Lower leg skin (tissue), 2 donors: Measurements from ENCODE around the genes WT1, QSER1, C11orf91 and CD59.

GRCh38 chr11:30478841-30479402 lies 107.2 kb downstream of the MPPED2 start:
- PRO-cap, result no peak
- RAMPAGE, long total RNA, 2 experiments, result no peak in any of the 2 experiments

DNA sequence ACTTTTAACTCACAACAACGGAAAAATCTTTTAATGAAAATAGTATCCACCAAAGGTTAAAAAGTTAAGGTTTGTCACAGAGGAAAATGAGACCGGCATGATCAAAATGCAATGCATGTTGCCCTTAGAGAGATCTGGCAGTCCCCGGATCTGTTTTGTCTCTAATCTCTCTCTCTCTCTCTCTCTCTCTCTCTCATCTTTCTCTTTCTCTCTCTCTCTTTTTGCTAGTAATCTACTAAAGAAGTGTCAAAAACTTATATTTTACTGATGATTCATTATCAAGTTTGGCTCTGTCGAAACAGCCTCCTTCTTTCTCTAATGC lies 246.1 kb upstream of the MPPED2 start:
- PRO-cap, result no peak
- RAMPAGE, long total RNA, 2 experiments, result no peak in any of the 2 experiments

- PRO-cap, result no peak
- RAMPAGE, long total RNA, 2 experiments, result no peak in any of the 2 experiments
Observed at GRCh38 chr11:30990654-30991165, 378.8 kb downstream of the DCDC1 start.

DNA sequence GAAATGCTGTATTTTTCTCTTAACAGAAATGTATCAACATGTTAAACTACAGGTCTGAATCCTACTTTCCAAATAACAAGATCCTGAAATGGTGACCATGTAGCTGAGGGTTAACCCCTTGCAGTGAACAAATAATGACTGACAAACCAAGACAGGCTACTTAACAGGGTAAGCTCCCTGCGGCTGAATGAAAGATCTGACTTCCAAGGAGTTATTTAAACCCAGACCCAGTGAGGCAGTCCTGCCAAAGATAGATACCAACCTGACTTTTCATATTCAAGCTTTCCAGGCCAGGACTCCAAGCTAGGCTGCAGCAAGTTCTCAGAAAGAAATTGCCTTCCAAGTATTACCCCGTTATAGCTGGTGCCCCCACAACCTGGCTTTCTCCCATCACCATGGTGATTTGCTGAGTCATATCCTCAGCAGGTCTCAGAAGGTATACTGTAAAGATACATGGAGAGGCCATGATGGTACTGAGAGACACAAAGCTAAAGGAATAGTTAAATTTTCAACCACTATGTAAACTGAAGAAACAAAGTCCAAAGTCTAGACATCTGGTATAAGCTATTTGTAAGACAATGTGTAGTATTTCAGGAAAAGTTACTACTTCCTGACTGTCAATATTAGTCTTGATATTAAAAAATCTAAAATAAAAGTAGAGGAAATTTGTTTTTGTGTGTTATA lies 377.2 kb downstream of the DCDC1 start:
- PRO-cap, result no peak
- RAMPAGE, long total RNA, 2 experiments, result no peak in any of the 2 experiments

DNA sequence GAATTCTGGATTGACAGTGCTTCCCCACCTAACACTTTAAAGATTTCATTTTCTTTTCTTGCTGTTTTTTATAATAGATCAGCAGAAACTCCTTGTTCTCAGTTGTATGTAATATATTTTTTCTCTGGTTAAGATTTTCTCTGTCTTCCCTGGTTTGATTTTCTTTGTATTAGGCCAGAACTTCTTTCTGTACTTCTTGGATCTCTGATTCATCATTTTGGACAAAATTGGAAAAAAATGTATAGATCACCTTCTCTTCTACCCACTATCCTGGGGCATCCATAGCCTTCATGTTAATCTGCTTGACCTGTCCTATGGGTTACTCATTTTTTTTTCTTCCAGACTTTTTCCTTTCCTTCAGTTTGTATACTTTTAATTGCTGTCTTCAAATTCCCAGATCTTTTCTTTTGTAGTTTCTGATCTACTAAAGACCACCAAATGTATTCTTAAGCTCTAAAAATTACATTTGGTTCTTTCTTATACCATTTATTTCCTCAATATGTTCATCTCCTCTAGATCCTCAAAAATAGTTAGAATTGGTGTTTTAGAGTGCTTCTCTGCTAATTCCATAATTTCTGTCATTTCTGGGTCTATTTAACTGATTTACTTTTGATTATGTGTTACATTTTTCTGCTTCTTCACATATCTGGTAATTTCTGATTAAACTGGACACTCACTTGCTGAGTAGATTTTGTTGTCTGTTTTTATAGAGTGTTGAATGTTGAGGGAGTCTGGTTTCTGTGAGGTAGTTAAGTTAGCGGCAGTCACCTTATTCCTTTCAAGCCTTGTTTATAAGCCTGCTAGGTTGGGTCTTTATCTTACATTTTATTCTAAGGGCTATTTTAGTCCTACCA lies 69.5 kb downstream of the DNAJC24 start:
- PRO-cap, result no peak
- RAMPAGE, long total RNA, 2 experiments, result no peak in any of the 2 experiments

- PRO-cap, result no peak
- RAMPAGE, long total RNA, 2 experiments, result no peak in any of the 2 experiments
Observed at GRCh38 chr11:31815531-31816720, 4.8 kb upstream of the PAX6 start.

- PRO-cap, result unidirectional peak, plus-strand start at chr11:32068346
- RAMPAGE, long total RNA, 2 experiments, result no peak in any of the 2 experiments
Observed at GRCh38 chr11:32068278-32068531, 22.7 kb upstream of the RCN1 start.

- PRO-cap, result no peak
- RAMPAGE, long total RNA, 2 experiments, result start-site peak on the plus strand in 1 of 2 experiments, at chr11:32096770-32097473 at its widest, 40 reads per replicate
Observed at GRCh38 chr11:32096870-32097496, 6.1 kb downstream of the RCN1 start.

DNA sequence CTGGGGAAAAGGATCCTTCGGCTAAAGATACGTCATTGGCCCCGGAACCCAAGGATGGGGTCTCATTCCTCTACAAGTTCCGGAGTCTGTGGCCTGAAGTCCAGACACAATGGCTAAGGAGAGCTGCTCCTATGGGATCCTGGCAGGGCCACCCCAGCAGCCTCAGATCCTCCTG lies 5.9 kb downstream of the WT1 start:
- PRO-cap, result no peak
- RAMPAGE, long total RNA, 2 experiments, result no peak in any of the 2 experiments

DNA sequence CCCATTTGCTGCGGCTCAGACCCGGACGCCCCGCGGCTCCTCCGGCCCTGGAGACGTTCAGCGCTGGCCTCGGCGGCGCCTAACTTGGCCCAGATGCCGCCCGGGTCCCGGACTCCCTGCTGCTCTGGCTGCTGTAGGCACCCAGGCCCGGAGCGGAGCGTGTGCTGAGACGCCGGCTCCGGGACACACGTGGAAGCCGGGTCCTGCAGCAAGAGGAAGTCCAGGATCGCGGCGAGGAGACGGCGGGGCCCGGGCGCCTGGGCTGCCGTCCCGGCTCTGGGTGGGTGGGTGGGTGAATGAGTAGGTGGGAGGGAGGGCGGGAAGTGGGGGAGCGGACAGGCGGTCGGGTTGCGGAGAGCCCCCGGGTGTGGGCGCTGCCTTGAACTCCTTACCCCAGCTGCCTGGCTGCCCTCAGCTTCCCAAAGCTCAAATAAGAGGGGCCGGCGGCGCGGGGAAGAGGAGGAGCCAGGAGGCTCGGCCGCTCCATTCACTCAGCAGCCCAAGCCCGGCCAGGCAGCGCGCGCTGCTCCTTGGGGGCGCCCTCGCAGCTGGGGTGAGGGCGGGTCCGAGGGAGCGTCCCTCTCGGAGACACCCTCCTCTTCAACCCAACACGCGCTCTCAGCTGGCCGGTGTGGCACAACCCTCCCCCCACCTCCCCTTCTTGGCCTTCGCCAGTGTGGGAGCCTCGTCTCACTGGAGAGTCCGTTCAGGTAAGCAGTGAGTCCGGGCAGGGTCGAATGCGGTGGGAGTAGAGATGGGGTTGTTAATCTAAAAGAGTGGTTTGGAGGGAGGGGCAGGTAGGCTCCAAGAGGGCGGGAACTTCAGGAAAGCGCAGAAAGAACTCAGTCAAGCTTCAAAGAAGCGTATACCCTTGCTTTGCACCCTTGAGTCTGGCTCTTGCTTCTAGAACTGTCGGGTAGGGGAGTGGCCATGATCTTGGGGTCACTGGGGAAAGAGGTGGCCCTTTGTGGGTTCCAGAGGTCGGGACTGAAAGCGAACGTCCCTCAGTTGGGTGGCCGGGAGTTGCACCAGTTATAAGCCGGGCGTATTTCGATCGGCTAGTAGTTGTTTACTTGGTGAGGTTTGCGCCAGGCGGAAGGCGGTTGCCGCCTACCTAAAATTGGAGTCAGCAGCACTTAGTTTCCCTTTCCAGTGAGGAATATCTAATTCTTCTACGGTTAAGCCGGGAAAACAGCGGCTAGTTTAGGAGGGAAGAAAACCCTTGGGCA lies at the start of gene WT1:
Gene WT1, minus strand, starts transcription at position 403 of the 1,229 bp plus-strand sequence.
- PRO-cap, result no peak
- RAMPAGE, long total RNA, 2 experiments, result no peak in any of the 2 experiments

GRCh38 chr11:32566527-32567001 lies 17.1 kb upstream of the EIF3M start:
- PRO-cap, result no peak
- RAMPAGE, long total RNA, 2 experiments, result no peak in any of the 2 experiments

- PRO-cap, result bidirectional peak, plus-strand start at chr11:32892819, minus-strand start at chr11:32892753; bidirectional peak, plus-strand start at chr11:32893112, minus-strand start at chr11:32892987; bidirectional peak, plus-strand start at chr11:32893424, minus-strand start at chr11:32893293
- RAMPAGE, long total RNA, 2 experiments, result no peak in any of the 2 experiments
Observed at GRCh38 chr11:32892640-32893557, at the start of gene QSER1. Gene QSER1 (plus strand): TSS chr11:32892811.

- PRO-cap, result bidirectional peak, plus-strand start at chr11:33258522, minus-strand start at chr11:33258214; bidirectional peak, plus-strand start at chr11:33258573, minus-strand start at chr11:33258616; bidirectional peak, plus-strand start at chr11:33258762, minus-strand start at chr11:33258745
- RAMPAGE, long total RNA, 2 experiments, result no peak in any of the 2 experiments
Observed at GRCh38 chr11:33257961-33258862, 1.0 kb downstream of the HIPK3 start.

GRCh38 chr11:33291320-33291861 lies 34.2 kb downstream of the HIPK3 start:
- PRO-cap, result no peak
- RAMPAGE, long total RNA, 2 experiments, result no peak in any of the 2 experiments

DNA sequence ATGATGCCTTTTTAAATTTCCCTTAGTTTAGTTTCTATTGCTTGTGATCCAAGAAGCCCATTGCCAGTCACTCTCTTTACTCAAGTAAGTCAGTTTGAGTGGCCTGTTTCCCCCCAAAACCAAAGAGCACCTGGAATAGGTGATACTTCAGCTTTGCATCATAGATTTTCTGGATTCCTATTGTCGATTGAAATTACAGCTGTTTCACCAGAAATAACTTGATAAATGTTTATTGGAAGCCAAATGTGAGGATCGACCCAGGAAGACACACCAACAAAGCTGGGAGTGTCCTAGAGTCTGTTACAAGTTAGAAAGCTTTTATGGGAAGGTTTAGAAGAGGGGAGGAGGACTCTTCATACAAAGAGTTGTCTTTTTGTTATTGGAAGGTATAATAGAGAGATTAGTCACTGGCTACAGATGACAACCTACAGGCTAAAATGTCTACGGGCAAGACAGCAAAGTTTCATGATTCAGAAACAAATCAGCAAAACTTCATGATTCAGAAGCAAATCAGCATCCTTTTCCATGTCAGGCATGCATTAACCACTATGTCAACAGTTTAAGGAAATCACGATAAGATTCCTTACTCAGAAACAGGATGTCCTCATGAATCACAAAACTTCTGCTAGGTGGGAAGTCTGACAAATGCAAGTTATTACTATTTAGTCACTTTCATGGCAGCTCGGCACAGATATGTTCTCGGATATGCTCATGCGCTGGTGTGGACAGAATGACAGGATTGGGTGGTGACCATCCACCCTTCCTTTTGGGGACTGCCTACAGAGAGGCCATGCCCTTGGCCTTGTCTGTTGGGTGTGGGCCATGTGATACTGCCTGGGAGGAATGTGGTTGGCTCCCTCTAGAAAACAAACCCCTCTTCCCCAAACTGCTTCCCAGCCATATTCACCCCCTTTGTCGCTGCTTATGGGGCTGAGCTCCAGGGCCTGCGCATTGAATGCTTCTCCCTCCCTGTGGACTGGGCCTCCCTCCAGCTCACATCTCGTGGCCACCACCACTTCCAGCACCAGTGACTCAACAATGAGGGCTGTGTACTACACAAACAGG lies 10.3 kb downstream of the C11orf91 start:
- PRO-cap, result bidirectional peak, plus-strand start at position 669 of the sequence, minus-strand start at position 534 of the sequence
- RAMPAGE, long total RNA, 2 experiments, result no peak in any of the 2 experiments

DNA sequence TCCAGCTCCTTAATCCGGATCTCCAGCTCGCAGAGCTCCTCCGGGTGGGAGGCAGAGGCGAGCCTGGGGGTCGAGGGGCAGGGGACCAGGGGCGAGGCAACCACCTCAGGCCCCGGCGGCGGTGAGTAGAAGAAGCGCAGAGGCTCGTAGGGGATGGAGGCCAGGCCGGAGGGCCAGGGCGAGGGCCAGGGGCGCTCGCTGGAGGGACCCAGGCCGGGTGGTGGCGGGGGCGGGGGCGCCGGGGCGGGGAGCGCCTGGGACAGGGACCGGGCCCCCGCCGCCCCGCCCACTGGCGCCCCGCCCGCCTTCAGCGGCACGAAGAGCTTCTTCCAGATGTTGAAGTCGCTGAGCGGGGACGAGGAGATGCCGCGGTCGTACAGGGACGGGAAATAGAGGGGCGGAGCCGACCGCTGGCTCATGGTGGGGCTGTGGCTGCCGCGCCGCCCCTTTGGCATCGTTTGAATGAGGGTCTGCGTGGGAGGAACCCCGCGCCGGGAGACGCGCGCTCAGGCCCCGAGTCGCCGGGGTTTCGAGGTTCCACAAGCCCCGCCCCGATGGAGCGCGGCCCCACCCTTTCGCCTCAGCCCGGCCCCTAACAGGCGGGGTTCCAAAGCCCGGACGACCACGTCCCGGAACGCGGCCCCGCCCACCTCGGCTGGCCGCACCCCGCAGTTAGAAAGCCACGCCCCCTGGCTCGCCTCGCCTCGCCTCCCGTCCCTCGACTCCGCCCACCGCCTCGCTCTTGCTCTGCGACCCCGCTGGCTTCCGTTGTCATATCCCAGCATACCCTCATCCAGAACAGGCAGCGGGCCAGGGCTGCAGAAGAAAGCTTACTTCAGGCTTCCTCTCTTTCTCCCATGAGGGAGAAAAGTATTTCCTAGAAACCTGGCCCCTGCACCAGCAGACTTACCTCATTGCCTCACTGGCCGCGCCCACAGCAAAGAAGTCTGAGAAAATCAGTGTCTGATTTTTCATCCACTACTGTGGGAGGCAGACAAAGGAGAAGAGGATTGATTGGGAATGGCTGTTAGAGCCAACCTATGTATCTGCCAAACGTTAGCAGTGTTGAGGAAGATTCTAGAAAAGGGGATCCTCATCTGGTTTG lies at the start of gene C11orf91:
Gene C11orf91, minus strand, starts transcription at position 541 of the 1,105 bp plus-strand sequence.
- PRO-cap, result bidirectional peak, plus-strand start at position 336 of the sequence, minus-strand start at position 391 of the sequence; bidirectional peak, plus-strand start at position 774 of the sequence, minus-strand start at position 531 of the sequence
- RAMPAGE, long total RNA, 2 experiments, result no peak in any of the 2 experiments

DNA sequence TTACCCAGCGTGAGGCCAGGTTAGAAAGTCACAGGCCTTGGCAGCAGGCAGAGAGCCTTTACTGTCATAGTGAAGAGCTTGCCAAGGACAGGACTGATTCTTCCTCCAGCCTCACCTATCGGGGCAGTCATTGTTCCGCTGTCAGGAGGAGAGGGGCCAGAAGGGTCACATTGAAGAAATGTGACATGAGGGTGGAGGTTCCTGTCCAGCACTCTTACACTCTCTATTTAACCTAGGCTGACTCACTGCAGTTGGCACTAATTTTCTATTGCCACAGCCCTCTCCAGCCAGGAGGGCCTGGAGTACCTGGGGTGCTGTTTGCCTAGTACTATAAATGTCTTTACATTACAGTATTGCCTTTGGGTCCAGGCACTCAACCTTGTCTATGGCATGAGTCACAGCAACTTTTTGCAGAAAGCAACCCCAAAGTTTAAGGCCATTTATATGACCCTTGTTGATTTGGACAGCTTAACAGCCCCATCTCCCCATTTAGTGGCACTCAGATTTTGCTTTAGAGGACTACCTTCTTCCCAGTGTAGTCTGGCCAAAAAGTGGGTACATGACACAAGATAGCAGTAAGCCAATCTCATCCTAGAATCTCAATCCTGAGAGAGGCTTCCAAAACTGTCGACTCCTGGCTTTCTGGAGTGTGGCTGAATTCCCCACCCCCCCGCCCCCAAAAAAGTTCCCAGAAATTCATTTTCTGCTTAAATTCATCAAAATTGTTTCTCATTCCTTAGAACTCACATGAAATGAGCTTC lies 7.3 kb upstream of the C11orf91 start:
- PRO-cap, result no peak
- RAMPAGE, long total RNA, 2 experiments, result no peak in any of the 2 experiments

DNA sequence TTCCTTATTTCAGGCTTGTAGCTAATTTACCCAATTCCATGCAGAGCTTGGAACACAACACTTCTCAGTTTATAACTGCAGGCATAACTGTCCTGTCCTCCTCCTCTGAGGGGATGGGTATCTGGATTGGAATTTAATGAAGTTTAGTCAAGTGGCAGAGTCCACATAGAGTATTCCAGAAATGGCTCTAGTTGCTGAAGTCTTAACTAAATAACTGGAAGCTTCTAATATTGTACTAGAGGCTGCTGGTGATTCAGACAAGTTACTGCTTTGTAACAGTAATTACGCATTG lies 12.7 kb upstream of the C11orf91 start:
- PRO-cap, result no peak
- RAMPAGE, long total RNA, 2 experiments, result no peak in any of the 2 experiments

GRCh38 chr11:33736296-33736671 lies at the start of gene CD59:
Gene CD59 (minus strand): TSS chr11:33736423.
- PRO-cap, result bidirectional peak, plus-strand start at chr11:33736605, minus-strand start at chr11:33736423
- RAMPAGE, long total RNA, 2 experiments, result start-site peak on the minus strand in 2 of 2 experiments, at chr11:33736400-33736443 at its widest, 91 to 682 reads per replicate

DNA sequence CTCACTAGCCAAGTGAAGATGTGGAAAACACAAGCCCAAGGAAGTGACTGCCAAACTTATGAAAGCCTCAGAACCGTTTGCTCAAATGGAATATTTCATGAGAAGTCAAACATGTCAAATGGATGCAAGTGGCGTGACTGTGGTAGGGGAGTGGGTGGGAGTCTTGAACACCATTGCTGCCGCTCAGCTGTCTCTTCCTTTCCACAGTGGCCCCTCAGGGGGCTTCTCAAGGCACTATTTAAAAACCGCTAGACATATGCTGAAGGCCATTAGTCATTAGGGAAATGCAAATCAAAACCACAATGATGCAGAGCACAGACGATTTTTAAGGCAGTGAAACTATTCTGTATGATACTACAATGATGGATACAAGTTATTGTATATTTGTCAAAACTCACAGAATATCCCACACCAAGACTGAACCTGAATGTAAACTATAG lies 29.3 kb upstream of the LMO2 start:
- PRO-cap, result no peak
- RAMPAGE, long total RNA, 2 experiments, result no peak in any of the 2 experiments